ENCODE measurements around a stretch of chr4.

DNA sequence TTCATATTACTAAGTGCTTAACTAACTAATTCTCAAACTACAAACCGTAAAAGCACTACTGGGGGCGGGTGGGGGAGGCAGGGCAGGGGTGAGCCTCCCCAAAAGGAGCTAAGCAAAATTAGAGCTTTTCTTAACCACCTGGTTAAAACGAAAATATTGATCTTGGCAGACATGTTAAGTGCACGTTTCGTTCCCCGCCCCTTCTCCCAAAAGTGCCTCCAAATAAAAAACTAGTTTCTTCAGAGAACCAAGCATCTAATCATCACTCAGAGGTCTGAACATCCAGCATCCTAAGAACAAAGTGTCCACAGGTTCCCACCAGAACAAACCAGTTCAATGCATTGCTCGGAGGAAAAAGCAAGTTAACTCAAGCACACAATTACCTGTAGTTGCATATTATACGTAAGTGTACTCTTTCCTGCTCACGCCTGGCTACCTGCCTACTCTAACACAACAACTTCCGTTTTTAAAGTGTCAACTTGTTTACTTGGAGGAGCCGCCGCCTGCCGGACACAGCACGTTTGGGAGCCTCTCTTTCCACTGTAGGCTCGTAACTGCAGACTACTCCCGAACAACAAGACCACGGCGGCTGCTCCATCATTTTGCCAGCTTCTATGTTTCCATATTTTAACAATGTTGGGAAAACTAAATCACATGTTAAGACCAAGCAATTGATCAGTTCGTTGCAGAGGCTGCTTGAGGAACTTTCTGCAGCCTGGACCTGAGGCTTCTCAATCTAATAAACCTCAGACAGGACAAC, 1.0 kb downstream of the MTNR1A start:
- PRO-cap, 7 experiments, result no peak in any of the 7 experiments

- PRO-cap, 7 experiments, result no peak in any of the 7 experiments
These were observed 62.5 kb upstream of the MTNR1A start for GRCh38 chr4:186617504-186618667.

DNA sequence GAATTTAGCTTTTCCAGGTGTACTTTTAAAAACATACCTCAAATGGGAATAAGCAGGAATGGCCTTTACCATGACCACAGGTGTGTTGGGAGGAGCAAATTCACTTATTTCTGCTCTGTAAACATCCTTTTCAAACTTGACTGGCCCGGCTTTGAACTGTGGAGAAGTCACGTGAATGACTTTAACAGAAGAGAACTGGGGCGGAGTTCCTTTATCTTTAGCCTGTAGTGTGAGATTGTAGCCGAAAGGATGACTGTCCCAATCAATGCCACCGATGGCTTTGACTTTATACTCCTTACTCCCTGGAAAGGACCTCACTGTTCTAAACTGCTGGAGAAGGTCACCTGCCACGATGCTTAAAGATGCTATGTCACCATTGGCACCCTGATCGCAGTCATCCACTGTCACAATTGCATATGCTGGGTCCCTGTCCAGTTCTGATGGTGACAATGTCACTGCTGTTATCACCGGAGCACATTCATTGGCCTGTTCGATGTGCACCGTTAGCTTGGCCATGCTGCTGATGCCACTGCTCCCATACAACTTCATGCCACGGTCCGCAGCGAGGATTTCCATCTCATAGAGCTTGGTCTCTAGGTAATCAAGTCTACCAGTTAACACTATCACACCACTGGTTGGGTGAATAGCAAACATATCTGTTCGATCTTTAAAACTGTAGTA, 14.9 kb downstream of the FAT1 start:
- PRO-cap, 7 experiments, result no peak in any of the 7 experiments

GRCh38 chr4:186735941-186736289, 12.3 kb upstream of the FAT1 start:
- PRO-cap, 7 experiments, result no peak in any of the 7 experiments

- PRO-cap, 7 experiments, result no peak in any of the 7 experiments
These were observed 89.7 kb upstream of the FAT1 start for GRCh38 chr4:186813259-186813797.

- PRO-cap, 7 experiments, result no peak in any of the 7 experiments
These were observed 336 bp downstream of the ZFP42 start for GRCh38 chr4:187995878-187996335.

GRCh38 chr4:189658638-189659226, 281.9 kb upstream of the FRG1 start:
- PRO-cap, 7 experiments, result no peak in any of the 7 experiments

- PRO-cap, 7 experiments, result no peak in any of the 7 experiments
These were observed 25.4 kb upstream of the FRG1 start for GRCh38 chr4:189915312-189915654.

DNA sequence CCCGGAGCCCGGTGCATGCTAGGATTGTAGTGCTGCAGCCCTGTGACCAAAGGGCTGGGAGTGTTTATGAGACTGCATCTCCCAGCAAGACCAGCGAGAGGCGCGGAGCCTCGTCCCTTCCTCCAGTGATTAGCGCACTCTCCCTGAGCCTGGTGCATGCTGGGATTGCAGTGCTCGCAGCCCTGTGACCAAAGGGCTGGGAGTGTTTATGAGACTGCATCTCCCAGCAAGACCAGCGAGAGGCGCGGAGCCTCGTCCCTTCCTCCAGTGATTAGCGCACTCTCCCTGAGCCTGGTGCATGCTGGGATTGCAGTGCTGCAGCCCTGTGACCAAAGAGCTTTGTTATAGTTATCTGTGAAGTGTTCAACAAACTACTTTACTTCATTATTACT, 22.7 kb upstream of the FRG2 start:
- PRO-cap, 7 experiments, result no peak in any of the 7 experiments